Skeletal muscle tissue (tissue), 7 donors: ENCODE measurements around a stretch of chr5.

DNA sequence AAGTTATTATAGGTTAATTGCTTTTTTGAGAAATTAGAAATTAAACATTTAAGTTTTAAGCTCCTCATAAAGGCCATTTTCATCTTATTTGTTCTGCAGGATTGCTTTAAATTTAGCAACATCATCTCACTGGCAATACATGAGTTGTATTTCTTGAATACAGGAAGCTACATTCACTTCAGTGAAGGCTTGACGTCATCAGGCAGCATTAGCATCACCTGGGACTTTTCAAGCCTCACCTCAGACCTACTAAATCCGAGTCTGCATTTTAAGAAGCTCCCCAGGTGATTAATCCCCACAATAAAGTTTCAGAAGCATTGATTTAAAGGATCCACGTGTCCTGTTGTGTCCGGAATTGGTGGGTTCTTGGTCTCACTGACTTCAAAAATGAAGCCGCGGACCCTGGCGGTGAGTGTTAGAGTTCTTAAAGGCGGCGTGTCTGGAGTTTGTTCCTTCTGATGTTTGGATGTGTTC, 121.1 kb upstream of the ANKH start:
- PRO-cap, 3 experiments = no peak in any of the 3 experiments
- RAMPAGE, long total RNA = no peak
- RRBS, 2 experiments = no CpG with 5 or more reads among the region's 9 CpGs

- PRO-cap, 3 experiments = no peak in any of the 3 experiments
- RAMPAGE, long total RNA = no peak
- RRBS, 2 experiments = no CpG with 5 or more reads among the region's 1 CpG
Measured at GRCh38 chr5:15696933-15697283, 196.9 kb downstream of the FBXL7 start.

- PRO-cap, 3 experiments = no peak in any of the 3 experiments
- RAMPAGE, long total RNA = no peak
- RRBS, 2 experiments = no CpG with 5 or more reads among the region's 2 CpGs
Measured at GRCh38 chr5:15735398-15735850, 235.4 kb downstream of the FBXL7 start.

DNA sequence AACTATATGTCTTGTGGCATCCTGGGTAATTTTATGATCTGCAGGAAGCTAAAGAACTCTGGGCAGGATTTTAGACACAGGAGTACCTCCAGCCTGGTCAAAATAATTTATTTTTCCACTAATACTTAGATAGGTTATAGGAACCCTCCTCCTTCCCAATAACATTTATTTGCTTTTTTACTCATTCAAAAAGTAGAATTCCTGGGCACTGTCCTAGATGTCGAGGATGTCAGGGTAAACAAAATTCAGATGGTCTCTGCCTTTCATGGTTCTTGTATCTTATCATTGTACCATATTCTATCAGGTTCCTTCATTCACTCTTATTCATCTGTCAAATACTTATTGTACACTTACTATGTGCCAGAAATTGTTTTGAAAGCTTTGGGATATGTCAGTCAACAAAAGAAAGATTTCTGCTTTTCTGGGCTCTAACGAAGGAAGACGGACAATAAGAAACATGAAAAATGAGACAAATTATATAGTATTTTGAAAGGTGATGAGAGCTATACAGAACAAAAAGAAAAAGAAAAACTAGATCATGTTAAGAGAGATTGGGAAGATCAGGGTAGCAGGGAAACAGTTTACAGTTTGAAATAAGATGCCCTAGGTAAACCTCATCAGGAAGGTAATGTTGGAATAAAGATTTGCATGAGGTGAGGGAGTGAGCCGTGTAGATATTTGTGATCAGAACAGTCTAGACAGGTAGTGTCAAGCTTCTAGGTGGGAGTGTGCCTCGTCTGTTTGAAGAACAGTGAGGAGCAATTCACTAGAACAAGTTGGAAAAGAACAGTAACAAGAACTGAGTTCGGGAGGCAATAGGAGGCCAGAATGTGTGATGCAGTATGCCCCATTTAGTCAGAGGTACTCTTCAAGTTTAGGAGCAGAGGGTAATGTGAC, 336.1 kb downstream of the FBXL7 start:
- PRO-cap, 3 experiments = no peak in any of the 3 experiments
- RAMPAGE, long total RNA = no peak
- RRBS, 2 experiments = no CpG with 5 or more reads among the region's 6 CpGs

GRCh38 chr5:15915901-15916643, 263.5 kb downstream of the MARCHF11 start:
- PRO-cap, 3 experiments = no peak in any of the 3 experiments
- RAMPAGE, long total RNA = no peak
- RRBS, 2 experiments = no CpG with 5 or more reads among the region's 5 CpGs

GRCh38 chr5:16467080-16467274, 1.4 kb upstream of the ZNF622 start:
- PRO-cap, 3 experiments = peak in 1 of 3 experiments; most common minus-strand start chr5:16467152 (in 1)
- RAMPAGE, long total RNA = no peak
- RRBS, 2 experiments = no CpG with 5 or more reads among the region's 3 CpGs

DNA sequence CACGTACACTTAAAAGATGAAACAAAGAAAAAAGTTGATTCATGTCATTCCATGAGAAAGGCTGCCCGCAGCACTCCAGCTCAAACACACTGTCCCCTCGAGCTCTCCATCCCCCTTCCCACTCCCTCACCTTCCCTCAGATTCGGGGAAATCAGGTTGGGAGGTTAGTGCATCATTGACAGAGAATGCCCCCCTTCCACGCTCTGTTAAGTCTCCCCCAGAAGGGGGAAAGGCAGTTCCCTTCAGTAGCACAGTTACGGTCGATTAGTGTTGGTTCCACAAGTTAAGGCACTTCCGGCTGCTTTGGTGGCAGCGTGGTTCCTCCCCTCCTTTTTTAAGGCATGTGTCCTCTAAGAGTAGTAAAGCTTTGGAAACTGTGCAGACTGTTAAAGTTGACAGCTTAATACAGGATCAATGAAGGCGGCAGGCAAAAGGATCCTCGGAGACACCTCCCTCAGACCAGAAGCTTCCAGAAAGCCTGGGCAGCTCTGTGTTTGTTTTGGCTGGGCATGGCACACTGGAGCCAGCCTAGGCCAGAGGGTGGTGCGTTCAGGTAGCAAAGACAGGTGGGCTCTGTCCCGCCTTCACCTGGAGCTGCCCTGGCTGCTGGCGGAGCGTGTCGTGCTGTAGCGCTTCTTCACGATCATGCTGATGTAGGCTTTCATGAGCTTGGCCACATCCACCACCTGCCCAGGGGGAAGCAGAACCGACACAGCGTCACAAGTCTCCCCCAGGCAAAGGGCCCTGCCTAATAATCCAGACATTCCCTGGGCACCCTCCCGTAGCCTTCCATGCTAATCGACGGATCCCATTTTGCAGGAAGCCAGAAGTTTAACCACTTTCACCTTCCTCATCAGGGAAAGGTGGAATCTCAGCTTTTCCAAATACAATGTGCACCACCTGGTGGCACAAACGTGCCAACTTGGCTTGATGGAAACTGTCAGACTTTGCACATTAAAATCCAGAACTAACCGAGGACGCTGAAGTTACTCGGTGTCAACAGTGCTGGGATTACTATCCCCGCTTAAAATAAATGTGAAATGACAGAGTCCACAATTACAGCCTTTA, 49.6 kb upstream of the RETREG1 start:
- PRO-cap, 3 experiments = no peak in any of the 3 experiments
- RAMPAGE, long total RNA = no peak
- RRBS, 2 experiments = no CpG with 5 or more reads among the region's 28 CpGs

DNA sequence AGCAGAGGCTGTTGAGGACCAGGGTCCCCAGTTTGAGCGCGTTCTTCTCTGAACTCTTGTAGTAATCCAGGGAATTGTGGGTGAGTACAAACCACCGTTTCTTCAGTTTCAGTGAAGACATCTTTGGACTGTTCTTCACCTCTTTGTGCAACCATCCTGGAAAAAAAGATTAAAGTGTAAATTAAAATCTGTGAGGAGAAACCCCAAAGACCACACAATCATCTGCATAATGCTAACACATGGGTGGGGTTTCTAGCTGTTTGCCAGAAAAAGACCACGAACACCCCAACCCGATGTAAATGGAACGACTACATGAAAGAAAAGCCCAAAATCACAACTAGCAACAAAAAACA, 64.5 kb upstream of the RETREG1 start:
- PRO-cap, 3 experiments = no peak in any of the 3 experiments
- RAMPAGE, long total RNA = no peak
- RRBS, 2 experiments = no CpG with 5 or more reads among the region's 6 CpGs

GRCh38 chr5:16895233-16895764, 40.8 kb downstream of the MYO10 start:
- PRO-cap, 3 experiments = no peak in any of the 3 experiments
- RAMPAGE, long total RNA = no peak
- RRBS, 2 experiments = no CpG with 5 or more reads among the region's 7 CpGs

GRCh38 chr5:16931330-16931730, 4.8 kb downstream of the MYO10 start:
- PRO-cap, 3 experiments = no peak in any of the 3 experiments
- RAMPAGE, long total RNA = no peak
- RRBS, 2 experiments = no CpG with 5 or more reads among the region's 3 CpGs

DNA sequence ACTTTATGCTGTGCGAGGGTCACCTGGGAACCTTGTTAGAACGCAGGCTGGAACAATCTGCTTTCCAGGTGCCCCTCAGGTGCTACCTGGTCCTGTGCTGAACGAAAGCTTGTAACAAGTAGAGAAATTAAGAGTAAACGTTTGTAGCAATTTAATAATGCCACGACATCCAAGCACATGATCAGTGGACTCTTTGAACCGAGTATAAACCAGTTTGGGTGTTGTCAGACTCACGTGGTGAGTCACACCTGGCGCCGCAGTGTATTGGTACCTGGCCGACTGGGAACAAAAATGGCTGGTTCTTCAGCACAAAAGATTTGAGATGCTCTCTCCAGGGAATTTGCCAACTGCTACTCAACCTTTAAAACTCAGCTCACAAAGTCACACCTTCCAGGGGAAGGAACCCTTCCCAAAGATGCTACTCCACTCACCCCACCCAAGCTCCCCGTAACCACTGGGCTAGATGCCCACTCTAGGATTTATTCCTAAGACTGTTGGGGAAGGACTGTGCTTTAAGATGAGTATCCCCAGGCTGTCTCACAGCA, 999 bp upstream of the MYO10 start:
- PRO-cap, 3 experiments = no peak in any of the 3 experiments
- RAMPAGE, long total RNA = no peak
- RRBS, 2 experiments = no CpG with 5 or more reads among the region's 11 CpGs

DNA sequence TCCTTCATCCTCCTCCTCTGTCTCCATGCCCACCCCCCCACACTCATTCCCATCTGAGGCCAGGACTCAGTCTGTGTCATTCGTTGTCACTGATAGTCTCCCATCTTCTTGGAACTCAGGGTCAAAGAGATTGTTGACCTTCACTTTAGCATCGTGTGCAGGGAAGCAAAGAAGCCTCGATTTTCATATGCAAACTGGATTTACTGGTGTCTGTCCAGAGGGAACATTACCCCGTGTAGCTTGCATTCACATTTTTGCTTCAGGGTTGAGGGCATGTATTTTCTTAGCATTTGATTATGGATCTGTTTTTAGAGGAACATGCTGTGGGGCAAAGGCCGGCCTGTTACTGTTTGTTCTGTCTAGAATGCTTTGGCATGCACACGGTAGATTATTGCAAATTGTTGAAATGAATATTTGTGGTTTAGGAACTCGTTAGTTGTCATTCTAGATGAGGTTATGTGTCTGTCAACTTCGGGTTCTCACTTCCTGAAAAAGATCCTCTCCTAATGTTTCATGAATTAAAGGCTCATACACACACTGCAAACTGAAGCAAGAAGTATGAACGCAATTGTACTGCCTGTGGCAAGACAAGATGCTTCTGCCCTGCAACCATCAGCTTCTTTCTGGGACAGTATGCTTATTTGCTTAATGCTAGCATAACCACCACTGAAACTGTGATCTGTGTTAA, 99.4 kb downstream of the BASP1 start:
- PRO-cap, 3 experiments = no peak in any of the 3 experiments
- RAMPAGE, long total RNA = no peak
- RRBS, 2 experiments = no CpG with 5 or more reads among the region's 9 CpGs

DNA sequence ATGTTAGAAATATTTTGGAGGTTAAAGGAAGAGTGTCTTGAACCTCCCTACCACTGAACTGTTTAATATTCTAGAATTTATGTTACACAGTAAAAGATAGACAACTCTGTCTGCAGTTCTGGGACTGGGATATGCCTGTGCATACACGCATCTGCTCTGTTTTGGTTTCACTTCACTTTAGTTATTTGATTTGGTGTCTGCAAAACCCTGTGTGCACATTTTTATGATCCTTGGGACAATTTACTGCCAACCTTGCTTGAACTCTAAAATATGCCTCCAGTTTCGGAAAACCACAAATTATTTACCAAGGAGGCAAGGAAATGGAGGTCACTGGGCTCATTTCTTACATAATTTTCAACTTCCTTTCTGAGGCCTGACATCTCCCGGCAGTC, 55.2 kb downstream of the H3Y2 start:
- PRO-cap, 3 experiments = no peak in any of the 3 experiments
- RAMPAGE, long total RNA = no peak
- RRBS, 2 experiments = no CpG with 5 or more reads among the region's 3 CpGs

- PRO-cap, 3 experiments = no peak in any of the 3 experiments
- RAMPAGE, long total RNA = no peak
Measured at GRCh38 chr5:19184132-19184420, 803.9 kb downstream of the CDH18 start.

DNA sequence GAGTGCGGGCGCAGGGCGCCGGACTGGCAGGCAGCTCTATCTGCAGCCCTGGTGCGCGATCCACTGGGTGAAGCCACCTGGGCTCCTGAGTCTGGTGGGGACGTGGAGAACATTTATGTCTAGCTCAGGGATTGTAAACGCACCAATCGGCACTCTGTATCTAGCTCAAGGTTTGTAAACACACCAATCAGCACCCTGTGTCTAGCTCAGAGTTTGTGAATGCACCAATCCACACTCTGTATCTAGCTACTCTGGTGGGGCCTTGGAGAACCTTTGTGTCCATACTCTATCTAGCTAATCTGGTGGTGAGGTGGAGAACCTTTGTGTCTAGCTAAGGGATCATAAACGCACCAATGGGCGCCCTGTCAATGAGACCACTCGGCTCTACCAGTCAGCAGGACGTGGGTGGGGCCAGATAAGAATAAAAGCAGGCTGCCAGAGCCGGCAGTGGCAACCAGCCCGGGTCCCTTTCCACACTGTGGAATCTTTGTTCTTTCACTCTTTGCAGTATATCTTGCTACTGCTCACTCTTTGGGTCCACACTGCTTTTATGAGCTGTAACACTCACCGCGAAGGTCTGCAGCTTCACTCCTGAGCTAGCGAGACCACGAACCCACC, 699.8 kb downstream of the CDH18 start:
- PRO-cap, 3 experiments = no peak in any of the 3 experiments
- RAMPAGE, long total RNA = no peak
- RRBS, 2 experiments = no CpG with 5 or more reads among the region's 19 CpGs

DNA sequence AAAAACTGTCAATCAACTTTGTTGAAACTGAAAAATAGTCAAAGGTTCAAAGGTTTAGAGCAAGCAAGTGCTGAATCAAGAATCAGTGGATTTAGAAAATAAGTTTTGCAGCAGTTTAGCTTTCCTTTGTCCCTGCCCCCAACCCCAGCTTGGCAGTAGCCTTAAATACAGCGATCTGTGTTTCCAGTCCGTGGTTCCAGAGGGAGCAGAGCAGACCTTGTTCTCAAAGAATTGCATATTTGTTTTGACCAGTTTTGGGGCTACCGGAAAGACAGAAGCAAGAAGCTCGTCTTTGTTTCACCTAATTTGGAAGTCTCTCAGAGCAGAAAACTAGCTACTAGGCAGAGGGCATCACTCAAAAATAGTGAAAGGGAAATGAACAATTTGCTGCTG, 57.2 kb upstream of the PRDM9 start:
- PRO-cap, 3 experiments = no peak in any of the 3 experiments
- RAMPAGE, long total RNA = no peak
- RRBS, 2 experiments = no CpG with 5 or more reads among the region's 4 CpGs

GRCh38 chr5:27473284-27473854, 435.0 kb upstream of the CDH9 start:
- PRO-cap, 3 experiments = no peak in any of the 3 experiments
- RAMPAGE, long total RNA = no peak
- RRBS, 2 experiments = no CpG with 5 or more reads among the region's 4 CpGs

GRCh38 chr5:30823739-30824127, 369.8 kb upstream of the CDH6 start:
- PRO-cap, 3 experiments = no peak in any of the 3 experiments
- RAMPAGE, long total RNA = no peak
- RRBS, 2 experiments = no CpG with 5 or more reads among the region's 17 CpGs

DNA sequence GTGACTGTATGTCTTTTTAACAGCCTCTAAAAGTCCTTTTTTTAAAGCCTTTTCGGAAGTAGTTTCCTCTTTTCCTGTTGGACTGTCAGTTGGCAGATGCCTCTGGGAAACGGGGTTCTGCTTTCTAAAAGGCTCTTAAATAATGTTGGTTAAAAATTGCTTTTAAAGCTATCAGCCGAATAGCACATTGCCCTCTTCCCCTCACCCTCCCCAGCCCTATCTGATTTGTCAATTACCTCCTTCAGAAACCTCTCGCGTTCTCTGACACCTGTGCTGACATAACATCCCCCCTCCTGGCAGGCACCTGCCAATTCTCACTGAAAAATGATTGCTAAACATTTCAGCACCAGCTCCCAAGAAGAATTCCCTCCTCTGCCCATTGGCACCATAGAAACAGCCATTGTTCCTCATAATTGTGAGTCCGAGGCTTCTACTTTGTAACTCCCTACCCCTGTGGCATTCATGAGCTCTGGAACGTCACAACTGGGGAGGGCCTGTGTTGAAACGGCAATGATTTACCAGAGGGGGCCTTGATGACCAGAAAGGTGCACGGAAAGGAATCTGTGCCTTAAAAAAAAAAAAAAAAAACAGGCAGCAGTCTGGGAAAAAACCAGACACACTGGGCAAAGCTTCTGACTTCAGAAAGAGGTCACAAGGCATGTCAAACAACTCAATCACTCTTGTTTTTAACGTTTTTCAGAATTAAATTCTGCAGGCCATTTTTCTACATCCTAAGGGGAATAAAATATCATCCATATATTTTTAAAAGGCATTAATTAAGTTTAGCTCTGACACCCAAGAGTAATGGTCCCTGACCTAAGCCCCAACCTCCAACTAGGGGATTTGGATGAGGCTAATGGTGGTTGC, 20.3 kb downstream of the CDH6 start:
- PRO-cap, 3 experiments = no peak in any of the 3 experiments
- RAMPAGE, long total RNA = no peak
- RRBS, 2 experiments = no CpG with 5 or more reads among the region's 10 CpGs

- PRO-cap, 3 experiments = no peak in any of the 3 experiments
- RAMPAGE, long total RNA = no peak
- RRBS, 2 experiments = no CpG with 5 or more reads among the region's 6 CpGs
Measured at GRCh38 chr5:32032934-32033660, 141.0 kb downstream of the GOLPH3 start.